Right atrium auricular region (tissue), 2 donors: ENCODE results near the gene GNPAT.

GRCh38 chr1:231232758-231233437 lies 8.1 kb downstream of the C1orf131 start:
- PRO-cap = no peak
- RAMPAGE, long total RNA, 2 experiments = no peak in any of the 2 experiments

DNA sequence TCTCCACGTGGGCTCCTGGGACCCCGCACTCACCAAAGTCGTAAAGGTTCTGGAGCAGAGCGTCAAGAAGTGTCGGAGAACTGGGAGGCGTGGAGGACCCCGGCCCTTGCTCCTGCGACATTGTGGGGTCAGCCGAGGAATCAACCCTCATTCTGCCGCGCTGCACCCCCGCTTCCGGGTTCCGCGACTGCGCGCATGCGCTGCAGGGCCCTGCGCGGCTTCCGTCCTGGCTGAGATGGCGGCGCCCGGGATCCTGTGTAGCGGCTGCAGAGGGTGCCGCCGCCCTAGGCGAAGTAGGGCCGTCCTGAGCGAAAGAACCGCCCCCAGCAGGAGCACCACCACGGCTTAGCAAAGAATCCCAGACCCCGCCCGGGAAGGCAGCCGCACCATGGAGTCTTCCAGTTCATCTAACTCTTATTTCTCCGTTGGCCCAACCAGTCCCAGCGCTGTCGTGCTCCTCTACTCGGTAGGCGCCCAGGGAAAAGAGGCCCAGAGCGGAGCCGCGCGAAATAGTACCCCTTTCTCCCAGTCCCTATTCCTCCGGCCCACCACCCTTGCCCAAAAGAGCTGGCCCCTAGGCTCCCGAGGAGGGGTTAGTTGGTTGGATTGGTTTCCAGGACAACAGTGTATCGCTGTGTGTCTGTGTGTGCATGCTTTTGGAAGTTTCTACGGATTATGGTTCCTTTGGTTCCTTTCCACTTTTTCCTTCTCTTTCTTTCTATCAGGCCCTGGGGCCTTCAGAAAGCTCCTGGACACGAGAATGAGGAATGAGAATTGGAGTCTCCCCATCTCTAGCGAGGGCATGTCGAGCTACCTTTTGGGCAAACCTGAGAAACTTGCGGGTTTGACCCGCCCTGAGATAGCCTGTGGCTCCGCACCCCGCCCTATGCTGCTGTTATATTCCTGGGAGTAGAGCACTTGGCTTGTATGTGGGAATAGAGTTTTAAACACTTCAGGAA lies at the start of gene GNPAT:
TSS of gene GNPAT (plus strand) at position 222 of the 959 bp plus-strand sequence.
- PRO-cap = bidirectional peak, plus-strand start at position 233 of the sequence, minus-strand start at position 185 of the sequence
- RAMPAGE, long total RNA, 2 experiments = start-site peak on the plus strand in 1 of 2 experiments, centred at position 233 of the sequence, 392 reads per replicate; start-site peak on the minus strand in 2 of 2 experiments, centred at positions 168 to 169 of the sequence, 92 to 164 reads per replicate

- PRO-cap = no peak
- RAMPAGE, long total RNA, 2 experiments = no peak in any of the 2 experiments
Measured at GRCh38 chr1:231288742-231289182, 47.8 kb downstream of the GNPAT start.

GRCh38 chr1:231555406-231556073 lies 27.1 kb downstream of the TSNAX start:
- PRO-cap = no peak
- RAMPAGE, long total RNA, 2 experiments = no peak in any of the 2 experiments

DNA sequence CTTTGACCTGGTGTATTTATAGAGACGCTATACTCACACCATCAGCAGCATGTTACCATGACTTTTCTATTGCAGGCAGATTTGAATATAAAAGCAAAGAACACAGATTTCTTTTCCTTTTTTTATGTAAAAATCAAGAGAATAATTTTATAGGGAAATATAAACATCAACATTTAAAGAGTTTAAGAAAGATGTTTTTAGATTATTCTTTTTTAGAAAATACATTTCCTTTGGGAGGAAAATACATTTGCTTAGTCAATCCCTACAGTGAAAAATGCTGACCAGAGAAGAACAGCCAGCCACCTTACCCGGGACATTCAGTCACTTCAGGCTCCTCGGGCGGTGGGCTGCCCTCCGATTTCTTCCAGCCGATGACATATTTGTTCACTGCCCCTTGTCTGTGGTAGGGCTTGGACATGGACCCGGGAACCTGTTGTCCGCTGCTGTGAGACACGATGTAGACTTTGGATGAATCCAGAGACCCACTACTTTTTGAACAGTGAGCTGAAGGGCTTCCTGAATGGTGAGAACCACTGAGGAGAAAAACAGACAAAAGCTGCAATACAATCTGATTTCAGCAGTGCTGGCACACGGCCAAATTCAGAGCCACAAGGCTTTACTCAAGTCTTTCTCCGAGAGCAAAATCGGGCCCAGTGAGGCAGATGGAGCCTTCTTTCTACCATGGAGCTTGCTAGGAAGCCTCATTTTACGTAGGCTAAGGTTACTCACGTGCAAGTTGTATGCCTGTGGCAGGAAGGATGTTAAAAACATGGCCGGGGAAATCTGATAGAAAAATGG lies 197.8 kb downstream of the SIPA1L2 start:
- PRO-cap = no peak
- RAMPAGE, long total RNA, 2 experiments = no peak in any of the 2 experiments

DNA sequence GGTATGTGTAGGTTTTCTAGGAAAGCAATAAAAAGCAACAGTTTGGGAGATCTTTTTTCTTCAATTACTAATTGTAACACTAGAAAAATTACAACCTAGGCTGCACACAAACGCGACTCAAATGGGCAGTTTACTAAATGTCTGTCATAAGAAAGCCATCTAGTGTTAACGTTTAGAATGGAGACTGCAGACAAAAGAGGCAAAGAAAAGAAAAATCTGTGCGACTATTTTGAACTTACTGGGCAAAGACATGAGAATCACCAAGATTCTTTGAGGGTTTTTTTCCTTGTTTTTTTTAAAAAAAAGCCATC lies 1.3 kb downstream of the SIPA1L2 start:
- PRO-cap = bidirectional peak, plus-strand start at position 223 of the sequence, minus-strand start at position 122 of the sequence
- RAMPAGE, long total RNA, 2 experiments = no peak in any of the 2 experiments

DNA sequence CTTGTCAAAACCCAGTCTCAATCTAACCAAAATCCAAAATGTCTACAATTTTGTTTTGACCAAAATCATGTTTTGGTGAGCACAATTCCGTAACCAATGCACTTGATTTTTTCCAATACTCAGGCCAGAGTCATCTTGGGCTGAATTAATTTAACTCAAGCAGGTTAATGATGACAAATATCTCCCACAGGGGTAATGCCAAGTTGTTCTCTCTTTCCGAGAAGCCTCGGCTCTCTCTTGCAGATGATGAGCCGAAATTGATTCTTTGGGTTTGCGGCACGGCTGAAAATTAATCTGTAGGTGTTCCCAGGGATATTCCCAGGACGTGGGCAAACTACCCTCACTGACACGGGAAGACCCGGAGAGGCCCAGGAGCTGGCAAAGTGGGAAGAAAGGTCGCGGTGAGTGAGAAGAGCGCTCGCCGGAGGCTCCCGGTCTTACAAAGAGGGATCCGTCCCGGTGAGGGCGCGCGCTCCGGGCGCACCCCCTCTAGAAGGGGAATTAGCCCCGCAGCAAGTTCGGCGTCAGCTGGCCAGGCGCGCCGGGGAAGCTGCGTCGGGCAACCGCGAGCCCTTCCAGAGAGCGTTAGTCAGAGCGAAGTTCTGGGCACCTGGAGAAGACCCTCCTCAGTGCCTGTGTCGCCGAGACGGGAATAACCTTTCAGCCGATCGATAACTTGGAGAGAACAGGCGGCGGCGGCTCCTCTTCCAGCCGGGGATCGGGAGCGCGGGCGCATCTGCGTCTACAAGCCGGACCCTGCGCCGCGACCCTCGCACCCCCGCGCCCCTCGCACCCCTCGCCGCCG lies 785 bp downstream of the SIPA1L2 start:
- PRO-cap = unidirectional peak, plus-strand start at position 392 of the sequence
- RAMPAGE, long total RNA, 2 experiments = no peak in any of the 2 experiments

DNA sequence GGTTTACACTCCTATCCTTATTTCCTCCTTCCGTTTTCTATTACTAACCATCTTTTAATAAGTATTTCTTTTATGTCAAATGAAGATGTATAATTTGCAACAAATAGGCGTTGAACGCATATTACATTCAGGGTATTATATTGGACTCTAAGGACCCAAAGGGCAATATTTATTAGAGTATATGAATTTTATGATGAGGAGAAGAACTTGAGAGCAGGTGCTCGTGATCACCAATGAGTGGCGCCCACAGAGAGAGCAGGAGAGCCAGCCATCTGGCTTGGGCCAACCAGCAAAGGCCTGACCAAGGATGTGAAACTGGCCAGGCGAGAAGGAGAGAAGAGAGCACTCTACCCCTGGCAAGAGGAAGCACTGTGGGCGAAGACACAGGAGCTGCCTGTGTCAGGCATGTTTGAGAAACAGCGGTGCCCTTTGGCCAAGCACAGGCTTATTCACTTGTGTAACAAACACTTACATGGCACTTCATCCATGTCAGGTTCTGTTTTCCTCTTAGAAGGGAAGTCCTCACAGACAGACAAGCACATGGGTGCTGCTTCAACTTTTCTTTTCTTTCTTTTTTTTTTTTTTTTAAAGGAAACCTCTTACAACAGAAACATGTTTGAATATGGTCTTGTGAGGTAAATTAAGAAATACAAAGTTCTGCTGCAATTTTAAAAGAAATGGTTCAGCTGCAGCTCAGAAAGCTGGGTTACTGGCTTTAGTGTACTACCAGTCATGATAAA lies 4.2 kb upstream of the SIPA1L2 start:
- PRO-cap = no peak
- RAMPAGE, long total RNA, 2 experiments = no peak in any of the 2 experiments

GRCh38 chr1:232766058-232766726 lies 39.0 kb upstream of the MAP10 start:
- PRO-cap = no peak
- RAMPAGE, long total RNA, 2 experiments = no peak in any of the 2 experiments

GRCh38 chr1:233081693-233082146 lies 131.3 kb downstream of the NTPCR start:
- PRO-cap = no peak
- RAMPAGE, long total RNA, 2 experiments = no peak in any of the 2 experiments

- PRO-cap = no peak
- RAMPAGE, long total RNA, 2 experiments = no peak in any of the 2 experiments
Measured at GRCh38 chr1:233479298-233479569, 134.7 kb upstream of the KCNK1 start.

DNA sequence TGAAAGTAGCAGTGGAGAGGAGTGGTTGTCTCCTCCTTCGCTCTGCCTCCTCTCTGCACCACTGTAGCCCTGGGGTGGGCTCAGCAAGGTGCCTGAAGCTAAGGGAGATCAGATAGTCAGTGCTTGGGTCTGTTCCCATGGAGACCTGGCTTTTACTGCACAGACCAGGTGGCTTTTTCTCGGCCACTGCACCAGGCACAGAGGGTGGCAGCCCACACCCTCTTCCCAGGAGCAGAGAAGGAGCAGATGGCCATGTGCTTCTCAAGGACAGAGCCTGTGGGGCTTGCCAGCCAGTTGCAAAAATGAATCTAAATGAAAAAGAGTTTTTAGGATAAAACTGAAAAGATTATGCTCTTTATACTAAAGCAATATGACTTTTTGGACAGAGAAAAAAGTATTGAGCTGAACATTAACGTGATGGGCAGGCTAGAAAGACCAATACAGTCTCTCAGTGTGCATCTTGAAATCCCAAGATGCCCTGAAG lies 123.3 kb upstream of the KCNK1 start:
- PRO-cap = no peak
- RAMPAGE, long total RNA, 2 experiments = no peak in any of the 2 experiments

DNA sequence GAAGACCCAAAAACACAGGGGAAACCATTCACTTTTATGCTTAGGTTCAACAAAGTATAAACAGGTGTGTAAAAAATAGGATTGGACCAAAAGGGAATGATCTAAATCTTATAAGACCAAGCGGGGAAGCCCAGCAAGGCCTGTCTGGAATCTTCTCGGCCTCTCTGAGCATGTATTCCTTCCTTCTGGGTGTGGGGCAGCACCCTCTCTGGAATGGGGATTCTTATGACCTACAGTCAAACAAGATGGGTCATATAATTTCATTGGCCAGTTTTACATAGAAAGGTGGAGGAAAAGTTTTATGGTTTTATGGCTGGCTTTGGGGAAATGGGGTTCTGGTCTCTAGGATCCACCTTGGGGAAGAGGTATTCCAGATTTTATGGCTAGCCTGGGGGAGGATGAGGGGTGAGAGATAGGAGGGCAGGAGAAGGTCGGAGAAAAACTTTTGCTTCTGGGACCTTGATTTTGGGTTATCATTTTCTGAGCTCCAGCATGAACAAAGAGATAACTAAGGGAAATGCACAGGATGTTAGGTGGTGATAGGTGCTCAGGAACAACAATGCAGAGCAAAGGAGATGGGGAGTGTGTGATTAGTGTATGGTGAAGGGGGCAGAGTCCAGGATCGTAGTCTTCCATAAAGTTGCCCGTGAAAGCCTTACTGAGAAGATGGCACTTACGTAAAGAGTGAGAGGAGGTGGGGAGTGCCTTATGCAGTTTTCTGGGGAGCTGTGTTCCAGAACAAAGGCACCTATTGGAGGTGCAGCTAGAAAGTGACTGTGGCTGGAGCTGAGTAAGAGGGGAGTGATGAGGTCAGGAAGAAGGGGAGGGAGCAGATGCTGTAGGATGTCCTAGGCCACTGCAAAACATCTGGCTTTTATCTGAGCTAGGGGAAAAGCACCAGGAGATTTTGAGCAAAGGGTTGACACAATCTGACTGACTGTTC lies 11.5 kb downstream of the KCNK1 start:
- PRO-cap = no peak
- RAMPAGE, long total RNA, 2 experiments = no peak in any of the 2 experiments

- PRO-cap = bidirectional peak, plus-strand start at chr1:233669064, minus-strand start at chr1:233669010
- RAMPAGE, long total RNA, 2 experiments = no peak in any of the 2 experiments
Measured at GRCh38 chr1:233668776-233669382, 55.0 kb downstream of the KCNK1 start.

DNA sequence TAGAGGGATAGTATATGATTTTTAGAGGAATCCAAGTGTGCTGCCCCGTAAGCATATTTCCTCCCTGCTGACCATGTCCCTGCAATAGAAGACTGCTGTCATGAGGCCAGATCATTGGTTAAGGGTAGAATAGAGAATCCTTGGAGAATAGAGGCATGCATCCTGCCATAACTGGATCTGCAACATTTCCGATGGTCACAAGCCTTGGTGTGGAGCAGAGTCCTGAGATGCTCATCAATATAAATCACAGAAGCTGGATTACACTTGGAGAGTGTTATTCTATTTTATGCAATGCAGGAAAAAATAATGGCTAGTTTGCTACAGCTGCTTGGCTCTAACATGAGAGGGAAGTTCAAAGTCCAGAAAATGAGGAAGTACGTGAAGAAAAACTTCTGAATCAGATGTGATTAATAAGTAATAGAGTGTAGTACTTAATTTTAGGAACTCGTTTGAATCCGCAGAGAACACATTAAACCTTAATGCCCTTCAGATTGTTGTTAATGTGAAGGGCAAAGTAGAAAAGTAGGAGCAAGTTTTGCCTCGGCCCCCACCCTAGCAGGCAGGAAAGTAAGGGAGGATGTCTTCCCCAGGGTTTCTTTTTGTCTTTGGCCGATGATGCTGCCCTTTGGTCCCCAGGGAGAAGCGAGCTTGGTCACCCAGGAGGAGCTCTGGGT lies 59.4 kb downstream of the KCNK1 start:
- PRO-cap = no peak
- RAMPAGE, long total RNA, 2 experiments = no peak in any of the 2 experiments

GRCh38 chr1:234356513-234357545 lies 16.4 kb upstream of the COA6 start:
- PRO-cap = no peak
- RAMPAGE, long total RNA, 2 experiments = no peak in any of the 2 experiments

- PRO-cap = bidirectional peak, plus-strand start at chr1:234499913, minus-strand start at chr1:234499929
- RAMPAGE, long total RNA, 2 experiments = no peak in any of the 2 experiments
Measured at GRCh38 chr1:234499692-234500175, 20.8 kb upstream of the TARBP1 start.

DNA sequence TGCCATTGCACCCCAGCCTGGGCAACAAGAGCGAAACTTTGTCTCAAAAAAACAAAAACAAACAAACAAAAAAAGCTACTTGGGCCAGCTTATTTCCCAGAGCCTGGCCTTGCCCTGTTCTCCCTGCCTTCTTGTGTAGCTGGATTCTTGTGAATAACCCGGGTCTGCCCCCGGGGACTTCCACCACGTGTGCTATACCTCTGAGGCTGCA lies 30.4 kb upstream of the TARBP1 start:
- PRO-cap = no peak
- RAMPAGE, long total RNA, 2 experiments = no peak in any of the 2 experiments

- PRO-cap = bidirectional peak, plus-strand start at chr1:234528312, minus-strand start at chr1:234528242
- RAMPAGE, long total RNA, 2 experiments = no peak in any of the 2 experiments
Measured at GRCh38 chr1:234527902-234528562, 49.1 kb upstream of the TARBP1 start.

DNA sequence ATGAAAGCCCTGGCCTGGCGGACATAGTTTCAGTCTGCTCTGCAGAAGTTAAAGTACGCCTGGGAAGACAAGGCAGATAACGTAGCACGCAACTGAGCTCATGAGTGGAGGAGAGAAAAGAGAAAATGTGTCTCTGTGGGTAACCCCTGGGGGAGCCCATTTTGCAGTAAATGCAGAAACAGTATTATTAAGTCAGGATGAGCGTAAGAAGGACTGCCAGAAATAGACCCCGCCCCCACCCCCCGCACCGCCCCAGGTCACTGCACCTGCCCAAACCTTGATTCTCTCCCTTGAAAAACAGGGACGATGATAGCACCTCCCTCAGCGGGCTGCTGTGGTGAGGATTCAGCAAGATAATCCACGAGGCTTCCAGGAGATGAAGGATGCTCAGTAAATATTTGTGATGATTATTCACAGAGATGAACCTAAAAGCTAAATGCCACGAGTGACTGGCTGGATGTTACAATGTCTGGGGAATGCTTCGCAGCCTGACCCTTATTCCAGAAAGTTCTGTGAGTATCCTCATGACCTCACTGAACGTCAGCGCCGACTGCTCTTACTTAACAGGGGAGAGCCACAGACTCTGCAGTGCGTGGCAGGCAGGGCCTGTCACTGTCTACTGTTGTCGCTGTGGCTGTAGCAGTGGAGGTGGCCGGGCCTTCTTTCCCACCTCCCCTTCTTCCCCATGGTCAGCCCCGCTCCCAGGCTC lies 51.9 kb upstream of the TARBP1 start:
- PRO-cap = bidirectional peak, plus-strand start at position 51 of the sequence, minus-strand start at position 22 of the sequence; bidirectional peak, plus-strand start at position 588 of the sequence, minus-strand start at position 478 of the sequence
- RAMPAGE, long total RNA, 2 experiments = no peak in any of the 2 experiments